Pericardium fibroblast (primary cell): ENCODE measurements around the genes CHAC2 and EML6.

DNA sequence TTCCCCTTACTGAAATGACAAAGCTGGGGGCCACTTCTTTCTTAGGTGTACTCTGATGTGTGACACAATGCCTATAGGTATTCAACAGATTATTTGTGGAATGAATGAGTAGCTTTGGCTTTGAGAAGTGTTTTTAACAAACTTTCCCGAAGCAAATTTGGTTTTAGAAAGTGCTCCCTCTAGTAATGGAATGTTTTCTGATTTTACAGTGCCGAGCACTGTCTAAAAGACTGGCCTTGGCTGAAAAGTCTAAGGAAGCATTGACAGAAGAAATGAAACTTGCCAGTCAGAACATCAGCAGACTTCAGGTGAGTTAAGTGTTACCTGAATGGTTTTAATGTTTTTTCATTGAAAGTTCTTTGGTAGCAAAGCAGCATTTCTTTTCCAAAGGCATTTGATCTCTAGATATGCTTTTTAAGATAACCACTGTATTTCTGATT lies 20.1 kb upstream of the STON1 start:
- RAMPAGE, long total RNA: no peak

GRCh38 chr2:53549686-53549943 lies 218.0 kb upstream of the CHAC2 start:
- RAMPAGE, long total RNA: no peak

GRCh38 chr2:53767271-53767713 lies 312 bp upstream of the CHAC2 start:
- RAMPAGE, long total RNA: no peak

DNA sequence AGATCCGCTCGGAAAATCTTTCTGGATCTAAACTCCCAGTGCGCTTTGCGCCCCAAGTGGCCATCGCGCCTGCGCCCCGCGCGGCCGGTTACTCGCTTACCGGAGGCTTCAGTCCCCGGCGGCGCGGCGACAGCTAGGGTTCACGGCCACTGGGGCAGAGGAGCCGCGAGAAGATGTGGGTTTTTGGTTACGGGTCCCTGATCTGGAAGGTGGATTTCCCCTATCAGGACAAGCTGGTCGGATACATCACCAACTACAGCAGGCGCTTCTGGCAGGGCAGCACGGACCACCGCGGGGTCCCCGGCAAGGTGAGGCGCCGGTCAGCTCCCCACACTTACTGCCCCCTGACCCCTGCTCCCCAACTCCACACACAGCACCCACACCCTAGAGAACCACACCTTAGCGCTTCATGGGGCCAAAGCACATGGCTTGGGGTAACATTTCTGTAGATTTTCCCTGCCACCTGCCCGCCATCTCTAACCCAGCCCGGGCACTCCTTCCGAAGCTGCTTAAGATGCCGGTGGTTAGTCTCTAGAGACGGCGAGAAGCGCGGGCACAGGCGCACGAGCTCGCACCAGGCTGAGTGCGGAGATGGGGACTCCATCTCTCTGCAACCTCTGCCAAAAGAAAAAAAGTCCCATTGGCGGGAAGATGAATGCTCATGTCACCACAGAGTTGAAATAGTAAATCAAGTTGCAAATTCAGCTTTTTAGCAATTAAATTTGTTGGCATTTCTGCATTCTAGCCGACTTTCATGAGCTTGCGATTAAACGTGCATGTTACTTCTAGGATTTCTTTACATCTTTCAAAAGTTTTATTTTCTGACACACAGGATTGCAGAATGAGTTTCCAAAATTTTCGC lies at the start of gene CHAC2:
Gene CHAC2, plus strand, starts transcription at position 91 of the 862 bp plus-strand sequence.
- RAMPAGE, long total RNA: no peak

DNA sequence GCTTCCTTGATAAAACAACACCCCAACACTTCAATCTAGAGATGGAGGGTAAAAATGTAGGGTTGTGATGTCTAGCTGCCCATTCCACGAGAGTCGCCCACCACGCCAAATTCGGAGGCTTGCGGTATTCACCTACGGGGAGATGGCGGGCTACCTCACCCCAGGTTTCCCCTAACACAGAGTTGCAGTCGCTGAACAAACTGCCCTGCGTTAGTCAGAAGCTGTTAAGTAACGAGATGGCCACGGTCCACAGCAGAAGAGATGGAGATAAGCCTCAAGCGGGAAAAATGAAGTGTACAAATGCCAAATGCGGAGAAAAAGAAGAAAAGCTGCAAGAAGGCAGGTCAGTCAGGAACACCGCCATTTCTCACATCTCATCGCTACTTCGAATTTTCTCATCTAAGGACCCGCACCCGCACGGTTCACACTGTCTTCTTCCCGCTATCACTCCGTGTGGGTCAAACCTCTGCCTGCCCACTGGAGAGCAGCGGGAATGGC lies 417 bp downstream of the ASB3 start:
- RAMPAGE, long total RNA: no peak

DNA sequence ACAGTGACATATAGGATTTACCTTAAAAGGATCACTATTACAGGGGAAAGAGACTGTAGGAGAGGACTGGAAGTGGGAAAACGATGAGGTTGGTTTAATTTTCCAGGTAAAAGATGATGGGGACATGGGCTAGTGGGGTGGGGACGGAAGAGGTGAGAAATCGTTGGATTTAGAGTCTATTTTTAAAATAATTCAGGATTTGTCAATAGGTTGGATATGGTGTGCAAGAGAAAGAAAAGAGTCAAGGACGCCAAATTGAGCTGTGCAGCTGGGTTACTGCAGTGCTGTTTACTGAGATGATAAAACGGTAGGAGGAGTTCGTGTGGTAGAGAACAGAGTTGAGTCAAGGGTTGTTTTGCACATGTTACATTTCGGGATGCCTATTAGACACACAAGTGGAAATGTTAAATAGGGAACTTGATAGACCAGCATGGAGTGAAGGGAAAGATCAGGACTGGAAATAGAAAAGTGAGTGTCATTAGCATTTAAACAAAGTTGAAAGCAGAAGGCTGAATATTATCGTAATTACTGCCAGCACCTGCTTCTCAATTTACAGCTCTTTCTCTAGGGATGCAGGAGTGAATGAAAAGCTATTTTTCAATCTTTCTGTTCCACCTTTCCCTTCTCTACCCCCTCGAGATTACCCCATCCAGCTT lies 30.5 kb downstream of the GPR75 start:
- RAMPAGE, long total RNA: no peak

GRCh38 chr2:53873975-53874594 lies 14.3 kb upstream of the GPR75 start:
- RAMPAGE, long total RNA: no peak

DNA sequence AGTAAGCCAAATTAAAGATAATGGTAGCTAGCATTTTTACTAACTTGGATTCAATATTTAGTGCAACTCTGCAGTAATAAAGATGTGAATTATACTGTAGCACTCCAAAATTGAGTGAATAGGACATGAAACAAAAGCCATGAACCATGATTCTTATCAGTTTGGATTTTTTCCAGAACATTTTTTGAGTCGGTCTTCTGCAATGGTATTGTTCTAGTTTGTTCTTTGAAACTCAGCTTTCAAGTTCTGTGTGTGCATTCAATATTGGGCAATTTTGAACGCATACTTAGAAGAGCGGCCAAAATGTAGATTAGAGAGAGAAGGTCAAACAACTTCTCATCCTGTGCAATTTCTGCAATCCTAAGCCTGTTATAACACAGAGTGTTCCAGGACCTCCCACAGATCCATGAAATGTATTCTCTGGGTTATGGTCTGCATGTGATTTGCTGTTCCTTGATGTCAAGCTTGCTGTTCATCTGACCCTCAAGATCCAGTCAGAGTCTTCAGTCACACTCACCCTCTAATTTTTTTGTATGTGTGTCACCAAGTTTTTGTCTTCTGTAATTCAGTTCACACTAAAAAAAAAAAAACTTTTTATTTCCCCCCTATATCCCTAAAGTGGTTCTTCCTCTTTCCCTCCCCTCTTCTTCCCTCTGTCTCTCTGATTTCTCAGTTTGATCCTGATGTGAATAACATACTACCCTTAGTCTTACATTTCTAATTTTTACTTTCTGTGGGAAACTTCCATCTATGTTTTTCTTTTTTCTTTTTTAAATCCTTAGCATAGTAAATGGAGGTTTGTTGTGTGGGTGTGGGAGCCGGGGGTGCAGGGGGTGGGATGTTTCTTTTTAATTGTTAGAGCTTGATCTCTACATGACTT lies 48.2 kb downstream of the TSPYL6 start:
- RAMPAGE, long total RNA: no peak

DNA sequence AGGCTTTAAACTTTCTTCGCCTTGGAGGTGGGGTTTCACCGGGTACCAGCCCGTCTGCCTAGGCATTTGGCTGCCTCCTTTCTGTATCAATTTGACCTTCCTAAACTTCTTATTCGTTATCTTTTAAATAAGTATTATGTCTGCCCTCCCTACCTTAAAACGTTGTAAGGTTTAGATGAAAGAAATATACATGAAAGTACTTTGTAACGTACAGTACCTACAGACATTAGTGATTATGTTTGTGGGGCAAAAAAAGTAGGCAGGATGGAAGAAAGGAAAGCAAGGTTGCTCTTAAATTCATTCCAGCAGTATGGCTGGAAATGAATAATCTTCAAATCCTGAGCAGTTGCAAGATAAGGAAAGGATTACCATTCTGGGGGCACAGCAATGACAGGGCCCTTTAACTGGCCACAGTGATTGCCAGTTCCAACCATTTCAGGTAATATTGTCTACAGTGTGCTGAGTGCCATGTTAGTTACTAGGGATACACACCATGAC lies 31.3 kb downstream of the TSPYL6 start:
- RAMPAGE, long total RNA: no peak

DNA sequence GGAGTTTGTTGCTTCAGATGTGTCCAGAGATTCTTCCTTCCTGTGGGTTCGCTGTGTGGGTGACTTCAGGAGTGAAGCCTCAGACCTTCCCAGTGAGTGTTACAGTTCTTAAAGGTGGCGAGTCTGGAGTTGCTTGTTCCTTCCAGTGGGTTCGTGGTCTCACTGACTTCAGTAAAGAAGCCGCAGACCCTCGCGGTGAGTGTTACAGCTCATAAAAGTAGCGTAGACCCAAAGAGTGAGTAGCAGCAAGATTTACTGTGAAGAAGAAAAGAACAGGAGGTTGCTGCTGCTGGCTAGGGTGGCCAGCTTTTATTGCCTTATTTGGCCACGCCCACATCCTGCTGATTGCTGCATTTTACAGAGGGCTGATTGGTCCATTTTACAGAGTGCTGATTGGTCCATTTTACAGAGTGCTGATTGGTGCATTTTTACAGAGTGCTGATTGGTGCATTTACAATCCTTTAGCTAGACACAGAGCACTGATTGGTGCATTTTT lies 34.0 kb upstream of the SPTBN1 start:
- RAMPAGE, long total RNA: no peak

DNA sequence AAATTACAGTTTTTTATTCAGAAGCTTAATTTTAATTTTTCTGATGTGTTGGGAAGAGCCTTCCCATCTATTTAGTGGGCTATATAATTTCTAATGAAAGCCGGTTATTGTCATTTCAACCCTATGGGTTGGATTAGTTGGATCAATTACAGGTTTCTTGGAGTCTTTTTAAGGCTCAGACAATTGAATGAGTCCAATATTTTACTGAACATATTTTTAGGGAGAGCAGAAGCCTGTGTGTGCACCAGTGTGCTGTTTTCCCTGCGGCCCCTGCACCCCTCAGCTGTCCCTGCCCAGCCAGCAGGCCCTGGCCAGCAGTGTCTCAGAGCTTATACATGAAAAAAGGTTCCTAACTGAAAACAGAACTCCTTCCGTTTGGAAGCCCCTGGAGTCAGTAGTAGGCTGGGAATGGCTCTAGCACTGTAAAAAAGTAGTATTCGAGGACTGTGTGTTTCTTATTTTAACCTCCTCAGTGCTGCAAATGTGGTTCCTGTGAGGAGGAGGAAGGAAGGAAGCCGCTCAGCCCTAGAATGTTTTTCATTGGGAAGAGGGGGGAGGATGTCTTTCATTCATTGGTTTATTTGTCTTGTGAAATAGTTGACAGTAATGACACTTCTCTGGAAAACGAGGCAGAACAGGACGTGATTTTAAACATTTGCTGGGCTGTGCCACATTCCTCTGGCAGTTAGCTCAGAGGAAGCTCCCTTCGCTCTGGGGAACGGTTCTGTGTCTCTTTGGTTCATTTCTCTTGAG lies 103.4 kb downstream of the SPTBN1 start:
- RAMPAGE, long total RNA: no peak

GRCh38 chr2:54570727-54571568 lies 114.8 kb downstream of the SPTBN1 start:
- RAMPAGE, long total RNA: no peak

GRCh38 chr2:54584755-54585061 lies 128.6 kb downstream of the SPTBN1 start:
- RAMPAGE, long total RNA: no peak

GRCh38 chr2:54589239-54589983 lies 133.3 kb downstream of the SPTBN1 start:
- RAMPAGE, long total RNA: no peak

DNA sequence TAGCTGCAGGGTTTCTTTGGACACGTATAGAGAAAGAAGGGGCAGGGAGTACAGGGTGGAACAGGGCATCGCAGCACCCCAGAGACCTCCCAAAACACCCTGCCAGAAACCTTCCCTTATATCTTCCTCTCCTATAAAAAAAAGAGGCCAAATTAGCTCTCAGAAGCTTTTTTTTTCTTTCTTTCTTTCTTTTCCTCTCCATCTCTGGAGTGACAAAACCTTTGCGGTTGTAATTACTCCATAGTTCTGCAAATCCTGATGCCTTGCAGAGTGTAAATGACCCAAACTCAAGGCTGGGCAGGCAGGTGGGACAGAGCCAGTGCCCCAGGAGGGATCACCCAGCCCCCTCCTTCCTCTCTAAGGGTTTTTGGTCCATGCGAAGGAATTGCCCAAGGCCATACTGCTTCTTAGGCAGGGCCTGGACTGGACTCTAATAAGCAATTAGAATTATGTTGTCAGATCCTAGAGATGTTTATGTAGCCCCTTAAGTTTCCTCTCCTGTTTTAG lies 119.2 kb upstream of the EML6 start:
- RAMPAGE, long total RNA: no peak

GRCh38 chr2:54618246-54618569 lies 105.3 kb upstream of the EML6 start:
- RAMPAGE, long total RNA: no peak

- RAMPAGE, long total RNA: no peak
These were observed 76.5 kb upstream of the EML6 start for GRCh38 chr2:54646818-54647448.

GRCh38 chr2:54723042-54723999 lies at the start of gene EML6:
TSS of gene EML6 (plus strand) at chr2:54723662.
- RAMPAGE, long total RNA: no peak

DNA sequence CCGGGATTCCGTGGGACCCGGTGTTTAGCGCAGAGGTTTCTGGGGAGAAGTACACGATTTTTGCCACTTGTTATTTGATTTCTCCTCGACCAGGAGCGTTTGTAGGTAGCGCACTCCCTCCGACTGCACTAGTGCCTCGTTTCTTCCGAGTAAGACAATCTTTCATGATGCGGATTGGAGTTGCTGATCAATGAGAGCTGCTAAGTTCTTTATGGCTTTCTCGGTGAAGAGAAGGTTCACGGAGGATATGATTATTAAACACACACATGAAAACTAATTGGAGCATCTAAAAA lies 484 bp downstream of the EML6 start:
- RAMPAGE, long total RNA: no peak

DNA sequence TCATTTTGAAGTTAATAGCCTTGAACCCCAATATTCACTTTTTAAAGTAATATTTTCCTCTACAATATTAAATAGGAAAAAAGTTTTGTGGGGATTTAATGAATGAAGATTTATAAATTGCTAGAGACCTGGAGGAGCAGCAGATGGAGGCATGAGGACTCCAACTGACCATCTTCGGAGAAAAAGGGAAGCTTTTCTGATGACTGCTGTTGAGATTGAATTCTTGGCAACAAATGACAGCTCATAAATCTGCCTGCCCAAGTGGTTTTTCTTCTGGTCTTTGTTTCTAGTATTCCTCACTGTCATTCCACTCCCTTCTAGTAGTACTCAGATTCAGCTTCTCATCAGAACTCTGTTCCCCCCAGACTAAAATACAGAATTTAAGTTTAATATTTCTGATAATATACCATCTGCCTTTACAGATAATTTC lies 157.0 kb downstream of the EML6 start:
- RAMPAGE, long total RNA: no peak